Measurements from ENCODE around the gene TBL2.

GRCh38 chr7:71310596-71311098 lies 178.7 kb downstream of the GALNT17 start:
- PRO-cap, 4 experiments = no peak in any of the 4 experiments
- RAMPAGE, long total RNA, 4 experiments = no peak in any of the 4 experiments

DNA sequence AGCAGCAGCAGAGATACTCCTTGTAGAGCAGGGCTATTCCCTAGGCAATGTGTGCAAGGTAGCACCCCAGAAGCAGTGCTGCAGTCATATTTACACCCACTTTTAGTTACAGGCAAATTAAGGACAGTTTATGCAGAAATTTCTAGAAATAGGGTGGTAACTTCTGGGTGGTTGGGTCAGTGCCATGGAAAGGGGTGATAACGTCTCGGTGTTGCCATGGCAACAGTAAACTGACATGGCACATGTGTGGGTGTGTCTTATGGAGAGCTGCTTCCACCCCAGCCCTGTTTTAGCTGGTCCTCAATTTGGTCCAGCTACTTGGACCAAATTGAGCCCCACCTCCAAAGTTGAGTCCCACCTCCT lies 80.0 kb downstream of the CALN1 start:
- PRO-cap, 4 experiments = peak in 1 of 4 experiments; most common plus-strand start position 167 of the sequence (in 1)
- RAMPAGE, long total RNA, 4 experiments = no peak in any of the 4 experiments

GRCh38 chr7:72840344-72840658 lies 12.3 kb upstream of the TYW1B start:
- PRO-cap, 4 experiments = no peak in any of the 4 experiments
- RAMPAGE, long total RNA, 4 experiments = no peak in any of the 4 experiments

- PRO-cap, 4 experiments = peak in 1 of 4 experiments; most common plus-strand start chr7:72925355 (in 1); most common minus-strand start chr7:72925327 (in 1)
- RAMPAGE, long total RNA, 4 experiments = no peak in any of the 4 experiments
These were observed 553 bp downstream of the POM121 start for GRCh38 chr7:72925289-72926007.

GRCh38 chr7:72928524-72929163 lies 3.7 kb downstream of the POM121 start:
- PRO-cap, 4 experiments = no peak in any of the 4 experiments
- RAMPAGE, long total RNA, 4 experiments = no peak in any of the 4 experiments

DNA sequence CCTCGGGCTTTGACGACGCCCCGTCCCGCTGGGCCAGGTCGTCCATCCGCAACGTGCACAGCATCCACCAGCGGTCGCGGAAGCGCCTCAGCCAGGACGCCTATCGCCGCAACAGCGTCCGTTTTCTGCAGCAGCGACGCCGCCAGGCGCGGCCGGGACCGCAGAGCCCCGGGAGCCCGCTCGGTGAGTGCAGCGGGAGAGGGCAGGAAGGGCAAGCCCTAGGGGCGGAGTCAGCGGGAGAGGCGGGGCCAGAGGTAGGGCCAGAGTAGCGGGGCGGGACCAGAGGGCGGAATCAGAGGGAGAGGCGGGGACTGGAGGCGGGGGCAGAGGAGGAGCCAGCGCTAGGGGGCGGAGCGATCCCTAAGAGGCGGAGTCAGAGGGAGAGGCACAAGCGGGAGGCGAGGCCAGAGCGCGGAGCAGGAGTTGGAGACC lies 73.5 kb downstream of the NSUN5 start:
- PRO-cap, 4 experiments = no peak in any of the 4 experiments
- RAMPAGE, long total RNA, 4 experiments = no peak in any of the 4 experiments

GRCh38 chr7:73308115-73308724 lies 406 bp downstream of the NSUN5 start:
- PRO-cap, 4 experiments = no peak in any of the 4 experiments
- RAMPAGE, long total RNA, 4 experiments = no peak in any of the 4 experiments

DNA sequence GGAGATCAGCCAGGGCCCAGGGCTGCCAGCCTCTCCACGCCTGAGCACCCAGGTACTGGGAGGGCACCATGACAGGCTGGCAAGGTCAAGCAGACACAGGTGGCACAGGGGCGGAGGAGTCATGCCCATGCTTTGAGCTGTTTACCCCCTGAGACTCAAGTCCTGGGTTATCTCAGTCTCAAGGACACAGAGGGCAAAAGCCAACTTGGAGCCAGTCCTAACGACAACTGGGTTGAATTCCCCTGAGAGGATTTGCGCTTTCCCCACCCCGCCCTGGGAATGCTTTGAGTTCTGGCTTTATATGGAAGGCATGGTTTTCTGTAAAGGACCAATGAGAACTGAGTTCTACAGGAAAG lies 8.2 kb downstream of the TRIM50 start:
- PRO-cap, 4 experiments = no peak in any of the 4 experiments
- RAMPAGE, long total RNA, 4 experiments = no peak in any of the 4 experiments

DNA sequence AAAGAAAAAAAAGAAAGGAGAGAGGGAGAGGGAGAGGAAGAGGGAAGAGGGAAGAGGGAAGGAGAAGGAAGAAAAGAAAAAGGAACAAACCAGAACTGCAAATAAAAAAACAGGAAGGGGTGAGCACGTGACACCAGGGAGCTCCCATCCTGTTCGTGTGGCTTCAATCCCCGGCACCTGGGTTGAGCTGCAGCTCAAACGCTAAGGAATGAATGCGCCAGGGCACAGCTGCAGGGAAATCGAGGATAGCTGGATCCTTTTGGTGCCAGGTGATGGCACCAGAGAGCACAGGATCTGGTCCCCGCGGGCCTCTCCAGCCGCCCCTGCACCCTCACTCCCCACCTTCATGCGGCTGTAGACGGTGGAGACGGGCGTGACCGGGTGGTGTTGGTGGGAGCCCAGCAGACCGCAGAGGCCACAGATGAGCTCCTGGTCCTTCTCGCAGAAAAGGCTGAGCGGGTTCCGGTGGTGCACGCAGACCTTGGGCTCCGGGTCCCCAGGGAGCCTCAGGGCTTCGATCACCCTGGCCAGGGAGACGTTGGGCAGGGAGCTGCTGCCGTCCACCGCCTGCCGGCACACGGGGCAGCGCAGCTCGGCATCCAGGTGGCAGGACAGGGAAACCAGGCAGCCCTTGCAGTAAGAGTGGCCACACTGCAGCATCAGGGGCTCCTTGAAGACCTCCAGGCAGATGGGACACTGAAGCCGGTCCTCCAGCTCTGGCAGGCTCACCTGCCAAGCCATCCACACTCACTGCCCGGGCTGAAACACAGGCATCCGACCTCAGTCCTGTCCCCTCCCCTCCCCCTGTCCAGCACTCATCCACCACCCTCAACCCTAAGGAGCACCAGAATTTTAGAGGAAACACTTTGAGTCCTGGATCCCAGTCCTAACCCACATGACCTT lies 3.6 kb downstream of the TRIM50 start:
- PRO-cap, 4 experiments = no peak in any of the 4 experiments
- RAMPAGE, long total RNA, 4 experiments = no peak in any of the 4 experiments

GRCh38 chr7:73330037-73330747 lies 2.2 kb downstream of the FKBP6 start:
- PRO-cap, 4 experiments = peak in 3 of 4 experiments; most common plus-strand start chr7:73330445 (in 1); most common minus-strand start chr7:73330277 (in 3)
- RAMPAGE, long total RNA, 4 experiments = start-site peak on the minus strand in 1 of 4 experiments, at chr7:73330246-73330327 at its widest, 20 reads per replicate

DNA sequence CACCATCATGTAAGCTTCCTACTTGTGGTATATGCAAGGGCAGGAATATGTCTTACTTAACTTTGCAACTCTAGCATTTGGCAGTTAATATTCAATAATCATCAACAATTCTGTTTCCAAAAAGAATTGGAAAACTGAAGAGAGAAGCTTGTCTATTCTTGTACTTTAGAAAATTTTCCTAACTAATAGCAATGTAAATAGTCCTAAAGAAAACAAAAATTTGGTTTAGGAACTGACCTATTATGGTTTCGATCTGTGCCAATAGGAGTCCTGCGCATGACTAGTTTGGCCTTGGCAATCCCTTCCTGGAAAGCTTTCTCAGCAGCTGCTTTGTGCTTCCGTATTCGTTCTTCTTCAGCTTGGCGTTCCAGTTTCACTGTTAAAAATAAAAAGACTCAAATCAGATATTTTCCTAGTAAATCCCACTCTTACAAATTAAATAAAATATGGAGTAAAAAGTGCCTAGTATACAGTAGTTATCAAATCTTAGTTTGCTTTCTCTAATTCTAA lies 36.6 kb downstream of the FZD9 start:
- PRO-cap, 4 experiments = peak in 3 of 4 experiments; most common plus-strand start position 347 of the sequence (in 3)
- RAMPAGE, long total RNA, 4 experiments = no peak in any of the 4 experiments

- PRO-cap, 4 experiments = no peak in any of the 4 experiments
- RAMPAGE, long total RNA, 4 experiments = no peak in any of the 4 experiments
These were observed 1.8 kb downstream of the BCL7B start for GRCh38 chr7:73555709-73556149.

DNA sequence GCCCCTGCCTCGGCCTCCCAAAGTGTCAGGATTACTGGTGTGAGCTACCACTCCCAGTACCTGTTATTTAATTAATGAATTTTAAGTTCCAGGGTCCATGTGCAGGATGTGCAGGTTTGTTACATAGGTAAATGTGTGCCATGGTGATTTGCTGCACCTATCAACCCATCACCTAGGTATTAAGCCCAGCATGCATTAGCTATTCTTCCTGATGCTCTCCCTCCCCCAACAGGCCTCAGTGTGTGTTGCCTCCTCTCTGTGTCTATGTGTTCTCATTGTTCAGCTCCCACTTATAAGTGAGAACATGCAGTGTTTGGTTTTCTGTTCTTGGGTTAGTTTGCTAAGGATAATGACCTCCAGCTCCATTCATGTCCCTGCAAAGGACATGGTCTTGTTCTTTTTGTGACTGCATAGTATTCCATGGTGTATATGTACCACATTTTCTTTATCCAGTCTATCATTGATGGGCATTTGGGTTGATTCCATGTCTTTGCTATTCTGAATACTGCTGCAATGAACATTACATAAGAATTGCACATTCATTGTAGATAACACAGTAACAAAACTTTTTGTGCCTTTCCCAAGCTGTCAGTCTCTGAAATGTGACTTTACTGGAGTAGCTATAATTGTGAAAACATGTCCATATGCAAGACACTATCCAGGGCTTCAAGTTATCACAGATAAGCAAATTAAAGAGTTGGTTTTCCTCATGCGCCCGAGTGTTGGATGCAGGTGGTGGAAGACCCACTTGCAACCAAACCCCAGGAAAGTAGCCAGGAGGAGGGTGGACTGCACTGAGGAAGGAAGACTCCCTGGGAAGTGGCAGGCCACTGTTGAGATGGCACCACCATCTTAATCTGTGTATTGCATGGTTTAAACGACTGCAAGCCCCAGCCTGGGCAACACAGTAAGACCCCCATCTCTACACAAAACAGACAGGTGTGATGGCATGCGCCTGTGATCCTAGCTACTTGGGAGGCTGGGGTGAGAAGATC lies 9.2 kb upstream of the BCL7B start:
- PRO-cap, 4 experiments = peak in 1 of 4 experiments; most common minus-strand start position 592 of the sequence (in 1)
- RAMPAGE, long total RNA, 4 experiments = no peak in any of the 4 experiments

DNA sequence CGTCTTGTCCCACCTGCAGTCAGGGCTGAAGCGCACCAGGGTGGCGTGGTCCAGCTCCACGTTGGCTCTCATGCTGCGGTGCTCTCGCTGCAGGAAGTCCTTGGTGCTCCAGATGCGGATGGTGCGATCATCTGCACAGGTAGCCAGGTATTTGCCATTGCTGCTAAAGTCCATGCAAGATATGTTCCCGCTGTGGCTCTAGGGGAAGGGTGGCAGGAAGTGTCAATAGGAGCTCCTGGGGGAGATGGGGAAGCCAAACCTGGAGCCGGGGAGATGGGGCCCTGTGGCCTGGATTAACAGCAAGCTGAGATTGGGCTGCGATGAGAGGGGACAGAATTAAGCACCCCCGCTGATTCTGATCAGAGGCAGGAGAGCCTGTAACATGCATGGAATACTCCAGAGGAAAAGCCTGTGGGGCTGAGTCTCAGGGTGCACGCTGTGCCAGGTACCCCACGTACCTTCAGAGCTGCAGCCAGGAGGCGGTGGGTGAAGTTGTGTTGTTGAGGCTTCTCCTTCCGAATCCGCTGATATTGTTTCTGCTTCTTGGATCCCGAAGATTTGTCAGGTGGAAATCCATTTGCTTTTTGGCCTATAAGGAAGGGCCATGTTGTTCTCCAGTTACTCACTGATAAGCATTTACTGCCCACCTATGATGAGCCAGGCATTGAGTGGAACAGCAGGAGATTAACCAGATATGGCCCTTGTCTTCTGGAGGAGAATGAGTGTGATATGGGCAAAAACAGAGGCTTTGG lies 4.3 kb downstream of the TBL2 start:
- PRO-cap, 4 experiments = no peak in any of the 4 experiments
- RAMPAGE, long total RNA, 4 experiments = no peak in any of the 4 experiments

DNA sequence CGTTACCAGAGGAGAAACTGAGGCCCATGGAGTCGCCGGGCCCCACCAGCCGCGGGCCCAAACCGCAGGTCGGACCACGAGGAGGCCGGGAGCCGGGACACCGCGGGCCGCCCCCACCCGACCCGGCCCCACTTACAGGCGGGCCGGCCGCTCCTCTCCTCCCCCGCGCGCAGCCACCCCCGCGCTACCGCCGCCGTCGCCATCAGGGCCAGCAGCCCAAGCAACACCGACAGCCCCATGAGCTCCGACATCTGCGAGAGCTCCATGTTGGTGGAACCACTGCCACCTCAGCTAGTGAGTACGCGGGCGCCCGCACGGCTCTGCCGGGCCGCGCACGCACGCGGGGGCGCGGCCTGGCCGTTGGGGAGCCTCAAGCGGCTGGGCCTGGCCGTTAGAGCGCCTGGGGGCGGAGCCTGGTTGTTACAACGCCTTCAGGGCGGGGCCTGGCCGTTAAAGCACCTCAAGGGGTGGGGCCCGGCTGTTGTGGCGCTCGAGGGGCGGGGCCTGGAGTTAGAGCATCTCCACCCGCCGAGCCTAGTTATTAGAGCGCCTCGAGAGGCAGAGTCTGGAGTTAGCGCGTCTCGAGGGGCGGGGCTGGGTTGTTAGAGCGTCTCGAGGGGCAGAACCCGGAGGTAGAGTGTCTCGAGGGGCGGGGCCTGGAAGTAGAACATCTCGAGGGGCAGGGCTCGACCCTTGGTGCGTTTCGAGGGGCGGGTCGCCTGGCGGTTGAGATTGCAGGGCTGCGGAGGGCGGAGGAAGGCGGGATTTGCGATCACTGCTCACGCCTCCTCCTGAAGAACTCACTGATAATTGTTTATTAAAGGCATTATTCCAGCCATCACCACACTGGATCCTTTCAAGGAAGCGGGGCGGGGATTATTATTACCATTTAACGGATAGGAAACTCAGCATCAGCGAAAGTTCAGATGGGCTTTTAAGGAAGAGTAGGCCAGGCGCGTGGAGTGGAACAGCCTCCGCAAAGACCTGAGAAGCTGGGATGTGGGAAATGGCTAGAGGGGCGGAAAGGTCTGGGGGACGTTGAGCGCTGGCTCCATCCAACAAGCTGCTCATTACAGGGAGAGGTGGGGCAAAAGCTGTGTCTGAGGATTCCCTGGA lies at the start of gene TBL2:
Gene TBL2 (minus strand): TSS at position 296 of the 1,116 bp plus-strand sequence.
- PRO-cap, 4 experiments = peak in 4 of 4 experiments; most common plus-strand start position 706 of the sequence (in 4); most common minus-strand start position 293 of the sequence (in 4)
- RAMPAGE, long total RNA, 4 experiments = start-site peak on the minus strand in 3 of 4 experiments, centred at position 295 of the sequence, 79 to 114 reads per replicate

DNA sequence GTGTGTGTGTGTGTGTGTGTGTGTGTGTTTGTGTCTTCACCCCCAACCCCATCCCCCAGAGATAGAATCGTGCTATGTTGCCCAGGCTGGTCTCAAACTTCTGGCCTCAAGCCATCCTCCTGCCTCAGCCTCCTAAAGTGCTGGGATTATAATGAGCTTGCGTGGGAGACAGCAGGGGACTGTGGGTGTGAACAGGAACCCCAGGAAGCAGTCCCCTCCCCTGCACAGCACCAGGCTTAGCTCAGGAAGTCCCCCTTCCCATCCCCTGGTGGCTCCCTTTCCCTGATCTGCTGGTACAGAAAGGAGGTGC lies 22.8 kb upstream of the TBL2 start:
- PRO-cap, 4 experiments = no peak in any of the 4 experiments
- RAMPAGE, long total RNA, 4 experiments = no peak in any of the 4 experiments

GRCh38 chr7:73602858-73603883 lies 21.2 kb downstream of the MLXIPL start:
- PRO-cap, 4 experiments = no peak in any of the 4 experiments
- RAMPAGE, long total RNA, 4 experiments = no peak in any of the 4 experiments

- PRO-cap, 4 experiments = no peak in any of the 4 experiments
- RAMPAGE, long total RNA, 4 experiments = no peak in any of the 4 experiments
These were observed 2.9 kb downstream of the DNAJC30 start for GRCh38 chr7:73680086-73681052.

- PRO-cap, 4 experiments = no peak in any of the 4 experiments
- RAMPAGE, long total RNA, 4 experiments = no peak in any of the 4 experiments
These were observed 12.3 kb downstream of the STX1A start for GRCh38 chr7:73707106-73707683.

- PRO-cap, 4 experiments = no peak in any of the 4 experiments
- RAMPAGE, long total RNA, 4 experiments = no peak in any of the 4 experiments
These were observed 1.5 kb downstream of the STX1A start for GRCh38 chr7:73717984-73718427.

All from spleen (tissue), 7 donors.